ENCODE results near the genes SNTG2, TRAPPC12 and ADI1.

DNA sequence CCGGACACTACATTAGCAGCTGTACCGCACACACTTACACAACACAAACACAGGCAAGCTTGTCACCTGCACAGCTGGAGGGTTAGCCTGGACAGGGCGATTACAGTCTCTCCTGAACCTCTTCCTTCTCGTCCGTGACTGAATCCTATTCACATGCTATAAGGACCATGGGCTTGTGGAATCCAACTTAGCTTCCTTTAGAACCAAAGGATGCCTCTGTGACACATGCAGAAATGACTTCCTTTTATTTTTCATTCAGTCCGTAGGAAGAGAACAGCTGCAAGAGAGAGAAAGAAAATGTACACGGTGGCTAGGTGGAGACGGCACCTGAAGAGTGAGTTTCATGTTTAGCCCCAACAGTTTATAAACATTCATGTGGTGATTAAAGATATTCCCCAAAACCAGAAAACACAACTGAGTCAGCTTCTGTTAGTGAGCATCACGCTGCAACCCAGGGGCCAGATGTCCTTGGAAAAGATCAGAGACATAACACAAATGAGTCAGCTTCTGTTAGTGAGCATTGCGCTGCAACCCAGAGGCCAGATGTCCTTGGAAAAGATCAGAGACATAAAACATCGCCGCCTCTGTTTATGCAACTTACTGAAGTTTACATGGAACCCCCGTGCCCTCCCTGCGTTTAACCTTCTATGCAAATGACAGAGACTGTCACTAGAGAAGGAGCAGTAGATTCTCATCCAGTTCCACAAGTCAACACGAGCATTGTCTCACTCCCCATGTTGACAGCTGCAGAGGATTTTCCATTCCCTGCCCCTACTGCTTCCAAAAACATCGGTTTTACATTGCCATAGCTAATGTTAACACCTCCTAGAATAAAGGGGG lies 88.1 kb downstream of the SH3YL1 start:
- RRBS = no CpG with 5 or more reads among the region's 16 CpGs

DNA sequence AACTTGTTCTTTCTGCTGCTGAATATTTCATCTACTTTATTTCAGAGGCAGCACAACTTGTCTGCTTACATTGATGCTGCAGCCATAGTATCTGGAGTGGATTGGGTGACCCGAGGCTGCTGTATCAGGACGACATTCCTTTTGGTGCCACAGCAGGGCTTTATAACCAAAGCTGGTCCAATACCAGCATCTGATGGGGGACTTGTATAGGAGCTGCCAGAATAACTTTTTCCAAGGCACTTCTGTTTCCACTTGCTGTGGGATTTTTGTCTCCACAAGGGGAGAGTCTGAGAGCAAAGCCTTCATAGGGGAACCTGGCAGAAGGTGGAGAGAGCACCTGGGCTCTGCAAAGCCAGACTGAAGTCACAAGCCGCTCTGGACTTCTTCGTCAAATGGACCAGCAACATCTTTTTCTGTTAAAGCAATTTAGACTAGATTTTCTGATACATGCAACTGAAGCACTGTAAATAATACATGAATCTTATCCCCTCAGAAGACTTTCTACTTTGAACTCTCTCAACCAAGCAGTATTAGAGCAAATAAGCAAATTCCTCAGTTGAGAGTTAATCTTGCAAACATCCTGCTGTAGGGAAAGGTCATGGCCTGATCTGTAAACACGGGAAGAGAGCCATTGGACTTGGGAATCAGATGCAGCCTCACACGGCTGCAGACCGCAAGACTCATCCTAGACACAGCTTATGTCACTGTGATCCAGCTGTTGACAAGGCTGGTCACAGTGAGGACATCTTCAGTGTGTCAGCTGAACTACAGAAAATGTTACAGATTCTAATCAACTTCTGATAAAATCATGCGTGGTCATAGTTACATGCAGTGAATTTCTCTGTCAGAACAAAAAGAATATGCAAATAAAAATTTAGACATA lies 3.3 kb downstream of the SH3YL1 start:
- RRBS = no CpG with 5 or more reads among the region's 8 CpGs

GRCh38 chr2:445190-445848 lies 157.4 kb upstream of the ALKAL2 start:
- RRBS = no CpG with 5 or more reads among the region's 24 CpGs

- RRBS = no CpG with 5 or more reads among the region's 23 CpGs
These were observed 173.6 kb downstream of the TMEM18 start for GRCh38 chr2:503582-504015.

DNA sequence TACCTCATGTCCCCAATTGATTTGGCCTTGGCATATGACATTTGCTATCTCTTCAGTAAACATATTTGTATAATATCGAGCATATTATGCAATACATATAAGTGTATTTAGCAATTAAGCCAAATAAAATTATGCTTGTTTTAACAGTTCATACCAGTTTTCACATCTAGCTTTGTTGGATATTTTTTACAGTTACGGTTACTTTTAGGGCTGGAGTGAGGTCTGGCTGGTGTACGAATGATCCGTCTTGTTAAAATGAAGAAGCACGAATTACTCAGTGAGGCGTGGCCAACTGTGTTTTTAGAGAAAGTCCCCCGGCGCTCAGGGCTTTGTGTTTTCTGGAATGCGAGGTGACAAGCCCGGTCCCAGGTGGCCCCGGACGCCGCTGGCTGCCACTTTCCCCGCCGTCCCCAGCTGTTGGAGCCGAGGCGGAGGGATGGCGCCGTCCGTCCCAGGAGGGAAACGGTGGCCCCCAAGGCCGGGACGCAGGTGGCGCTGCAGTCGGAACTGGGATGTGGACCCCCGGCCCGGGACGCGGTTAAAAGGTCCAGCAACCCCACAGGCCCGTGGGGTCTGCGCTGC lies 41.3 kb downstream of the TMEM18 start:
- RRBS = 88% methylated on average over 10 of the region's 31 CpGs

DNA sequence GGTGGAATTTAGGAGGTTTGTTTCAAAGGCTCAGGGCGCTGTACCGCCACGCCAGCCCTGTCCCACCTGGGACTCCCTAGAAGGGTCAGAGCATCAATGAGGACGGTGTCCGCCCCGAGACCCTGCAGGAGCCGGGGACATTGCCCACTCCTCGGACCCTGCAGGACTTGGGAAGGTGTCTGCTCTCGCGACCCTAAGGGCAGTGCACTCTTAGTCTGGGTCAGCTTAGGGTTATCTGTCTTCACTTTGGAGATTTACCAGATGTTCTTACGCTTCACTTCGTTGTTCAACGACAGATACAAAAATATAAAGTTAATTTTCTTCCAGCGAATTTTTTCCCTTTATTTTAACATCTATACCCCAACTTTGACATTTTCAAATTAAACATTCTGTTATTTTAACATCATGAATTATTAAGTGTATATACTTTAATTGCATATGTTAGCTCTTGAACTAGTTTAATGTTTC lies 456 bp upstream of the TMEM18 start:
- RRBS = no CpG with 5 or more reads among the region's 14 CpGs

DNA sequence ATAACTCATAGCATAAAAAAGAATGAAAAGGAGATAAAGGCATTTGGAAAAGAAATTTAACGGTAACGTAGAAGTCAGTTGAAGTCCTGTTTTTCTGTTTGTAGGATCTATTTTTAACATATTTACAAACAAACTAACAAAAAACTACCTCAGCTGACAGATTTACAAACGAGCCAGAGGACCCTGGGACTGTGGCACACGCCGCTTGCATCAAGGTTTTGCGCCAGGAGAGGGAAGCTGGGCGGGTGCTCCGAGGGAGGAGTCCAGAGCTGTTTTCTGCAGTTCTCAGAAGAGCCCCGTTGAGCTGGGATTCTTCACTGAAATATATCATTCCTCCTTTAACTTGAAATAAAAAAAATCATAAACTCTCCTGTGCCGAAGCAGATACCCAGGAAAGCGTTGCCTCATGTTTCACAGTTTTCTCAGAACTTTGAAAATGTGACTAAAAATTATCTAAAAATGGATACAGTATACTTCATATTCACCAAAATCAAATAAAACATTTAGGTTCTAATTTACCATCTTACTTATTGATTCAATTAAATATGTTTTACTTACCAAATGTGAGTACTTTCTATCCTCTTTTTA lies 13.7 kb upstream of the TMEM18 start:
- RRBS = no CpG with 5 or more reads among the region's 11 CpGs

- RRBS = 10% methylated on average over 27 of the region's 141 CpGs
These were observed at the start of gene SNTG2 for GRCh38 chr2:949742-951159. Gene SNTG2, plus strand, starts transcription at chr2:950849.

GRCh38 chr2:1170122-1170811 lies 219.6 kb downstream of the SNTG2 start:
- RRBS = no CpG with 5 or more reads among the region's 20 CpGs

DNA sequence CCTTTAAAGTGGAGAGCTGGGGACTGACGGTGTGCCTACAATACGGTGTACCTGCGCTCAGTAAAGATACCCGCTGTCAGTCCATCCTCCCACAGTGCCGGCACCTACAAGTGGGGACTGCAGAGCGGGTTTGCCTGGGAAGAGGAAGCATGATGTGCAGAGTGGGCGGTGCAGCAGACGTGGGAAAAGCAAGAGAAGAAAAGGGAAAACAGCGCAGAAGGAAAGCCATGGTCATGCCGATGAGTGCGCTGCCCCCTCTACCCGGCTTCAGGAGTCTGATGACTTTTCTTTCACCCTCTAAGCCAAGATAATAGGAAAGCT lies 148.0 kb downstream of the TPO start:
- RRBS = no CpG with 5 or more reads among the region's 12 CpGs

GRCh38 chr2:1591767-1592446 lies 152.4 kb downstream of the PXDN start:
- RRBS = no CpG with 5 or more reads among the region's 33 CpGs

- RRBS = no CpG with 5 or more reads among the region's 2 CpGs
These were observed 14.3 kb downstream of the PXDN start for GRCh38 chr2:1730006-1730419.

DNA sequence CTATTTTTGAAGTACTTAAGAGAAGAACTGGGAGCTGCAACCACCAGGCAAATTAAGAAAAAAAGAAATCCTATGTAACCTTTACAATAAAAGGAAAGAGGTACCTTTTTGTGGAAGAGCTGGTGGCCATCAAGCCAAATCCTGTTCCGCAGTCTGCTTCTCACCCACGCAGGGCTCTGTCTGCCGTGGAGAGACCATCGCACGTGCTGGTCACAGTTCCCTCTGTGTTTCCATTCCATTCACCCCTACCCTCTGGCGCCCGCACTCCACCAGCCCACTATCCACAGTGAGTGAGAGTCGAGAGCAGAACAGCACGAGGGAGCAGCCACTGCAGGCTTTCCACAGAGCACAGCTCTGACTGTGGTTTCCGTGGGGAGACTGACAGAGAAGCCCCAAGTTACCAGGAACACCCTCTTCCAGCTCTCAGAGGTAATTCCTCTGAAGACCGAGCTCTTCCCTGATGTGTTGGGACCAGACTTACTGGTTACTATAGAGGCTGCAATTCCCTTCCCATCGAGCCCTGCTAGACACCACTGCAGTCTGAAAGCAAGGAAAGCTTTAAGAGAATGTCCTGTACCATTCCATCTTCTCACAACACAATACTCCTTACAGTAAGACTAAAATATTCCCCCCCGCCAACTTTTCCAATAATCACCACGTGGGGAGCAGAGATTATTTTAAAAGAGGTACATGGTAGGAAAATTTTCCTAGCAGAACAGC lies 5.0 kb downstream of the MYT1L start:
- RRBS = no CpG with 5 or more reads among the region's 14 CpGs

- RRBS = no CpG with 5 or more reads among the region's 17 CpGs
These were observed 176.4 kb upstream of the MYT1L start for GRCh38 chr2:2507444-2507871.

- RRBS = no CpG with 5 or more reads among the region's 2 CpGs
These were observed 411.8 kb upstream of the MYT1L start for GRCh38 chr2:2742939-2743304.

GRCh38 chr2:3280645-3281276 lies 96.9 kb downstream of the EIPR1 start:
- RRBS = no CpG with 5 or more reads among the region's 8 CpGs

- RRBS = no CpG with 5 or more reads among the region's 11 CpGs
These were observed 77.1 kb downstream of the EIPR1 start for GRCh38 chr2:3300441-3301018.

GRCh38 chr2:3379489-3380700 lies at the start of gene TRAPPC12:
Gene TRAPPC12, plus strand, starts transcription at chr2:3379694.
- RRBS = 1% methylated on average over 16 of the region's 71 CpGs

DNA sequence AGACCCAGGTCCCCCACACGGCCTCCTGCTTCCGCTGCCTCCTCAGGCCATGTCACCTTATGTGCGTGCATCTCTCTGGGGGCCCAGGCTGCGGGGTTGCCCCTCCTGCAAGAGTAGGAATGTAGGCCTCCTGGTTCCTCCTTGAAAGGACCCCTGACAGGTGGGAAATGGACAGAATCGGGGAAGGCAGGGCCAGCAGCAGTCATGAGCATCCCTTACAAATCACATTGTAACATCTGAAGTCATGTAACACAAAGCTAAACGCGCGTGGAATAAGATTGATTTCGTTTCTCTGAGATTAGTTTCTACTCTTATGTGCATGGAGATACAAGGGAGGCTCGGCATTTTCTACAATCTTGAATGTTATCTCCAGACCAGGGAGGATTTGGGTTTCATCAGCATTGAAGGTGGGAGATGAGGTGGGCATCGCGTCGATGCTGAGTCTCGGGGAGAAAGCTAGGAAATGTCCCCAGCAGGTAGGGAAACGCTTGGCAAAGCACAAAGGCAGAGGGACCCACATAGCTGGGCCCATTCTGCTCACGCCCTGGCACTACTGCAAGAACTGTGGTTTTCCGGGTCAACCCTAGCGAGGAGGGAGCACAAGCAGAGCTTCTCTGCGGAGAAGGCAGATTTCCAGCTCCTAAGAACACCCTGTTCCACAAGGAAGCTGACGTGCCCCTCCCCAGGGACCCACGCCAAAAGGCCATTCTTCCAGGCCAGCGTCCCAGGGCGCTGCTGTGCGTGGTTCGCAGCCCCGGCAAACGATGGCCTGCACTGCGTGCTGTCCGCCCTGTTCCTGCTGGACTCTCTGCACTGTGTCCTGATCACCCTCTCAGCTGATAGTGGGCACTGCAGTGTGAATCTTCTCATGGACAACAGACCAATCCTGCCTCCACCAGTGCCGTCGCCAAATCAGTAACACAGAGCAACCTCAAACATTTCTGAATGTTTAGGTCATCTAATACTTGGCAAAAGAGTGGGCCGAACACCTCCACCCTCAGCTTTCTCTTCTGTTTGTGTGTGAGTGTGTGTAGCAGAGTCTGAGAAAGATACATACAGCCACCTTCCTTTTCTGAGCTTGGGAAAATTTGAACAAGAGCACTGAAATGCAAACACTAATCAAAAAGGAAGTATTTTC lies 49.3 kb downstream of the ADI1 start:
- RRBS = no CpG with 5 or more reads among the region's 32 CpGs

DNA sequence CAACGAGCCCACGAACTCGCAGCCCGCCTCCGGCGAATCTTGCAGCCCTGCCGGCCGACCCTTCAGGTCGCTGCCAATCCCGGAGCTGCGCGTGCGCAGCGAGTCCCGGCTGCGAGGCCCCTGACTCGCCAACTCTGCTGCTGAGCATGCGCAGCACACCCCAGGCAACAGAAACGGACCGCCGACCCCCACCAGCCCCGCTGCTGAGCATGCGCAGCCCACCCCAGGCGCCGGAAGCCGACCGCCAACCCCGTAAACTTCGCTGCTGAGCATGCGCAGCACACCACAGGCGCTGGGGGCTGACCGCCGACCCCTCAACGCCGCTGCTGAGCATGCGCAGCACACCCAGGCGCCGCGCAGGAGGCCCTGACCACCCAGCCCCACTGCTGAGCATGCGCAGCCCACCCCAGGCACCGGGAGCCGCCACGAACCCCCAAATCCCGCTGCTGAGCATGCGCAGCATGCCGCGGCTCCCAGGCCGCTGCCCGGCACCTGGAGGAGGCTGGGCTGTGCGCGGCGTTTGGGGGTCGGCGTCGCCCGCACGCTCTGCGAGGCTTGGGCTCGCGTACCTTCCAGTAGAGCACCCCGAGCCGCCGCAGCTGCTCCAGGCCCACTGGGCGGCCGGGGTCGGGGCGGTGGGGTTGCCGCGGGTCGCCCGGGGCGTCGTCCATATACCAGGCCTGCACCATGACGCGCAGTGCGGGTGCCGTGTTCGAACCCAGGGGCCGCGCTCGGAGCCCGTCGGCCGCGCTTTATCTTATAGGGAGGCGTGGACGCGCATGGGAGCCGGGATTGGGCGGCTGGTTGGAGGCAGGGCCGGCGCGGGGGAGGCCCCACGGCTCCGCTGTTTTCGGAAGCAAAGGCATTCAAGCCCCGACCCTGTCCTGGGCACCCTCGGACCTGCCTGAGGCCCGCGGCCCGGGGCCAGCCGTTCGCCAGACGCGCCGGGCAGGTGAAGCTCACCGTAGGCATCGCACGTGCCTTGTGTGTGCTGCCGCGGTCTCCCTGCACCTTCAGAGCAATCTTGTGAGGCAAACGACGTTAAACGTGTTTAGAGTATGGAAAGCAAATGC lies at the start of gene ADI1:
Gene ADI1 (minus strand): TSS at position 733 of the 1,073 bp plus-strand sequence.
- RRBS = under 1% methylated on average over 13 of the region's 114 CpGs

Measured in GM12891 (cell line).